Osteocyte (in vitro differentiated cells): Measurements from ENCODE around the gene EPPIN.

GRCh38 chr20:45448154-45448877, 21.2 kb upstream of the WFDC2 start:
- PRO-cap = no peak

DNA sequence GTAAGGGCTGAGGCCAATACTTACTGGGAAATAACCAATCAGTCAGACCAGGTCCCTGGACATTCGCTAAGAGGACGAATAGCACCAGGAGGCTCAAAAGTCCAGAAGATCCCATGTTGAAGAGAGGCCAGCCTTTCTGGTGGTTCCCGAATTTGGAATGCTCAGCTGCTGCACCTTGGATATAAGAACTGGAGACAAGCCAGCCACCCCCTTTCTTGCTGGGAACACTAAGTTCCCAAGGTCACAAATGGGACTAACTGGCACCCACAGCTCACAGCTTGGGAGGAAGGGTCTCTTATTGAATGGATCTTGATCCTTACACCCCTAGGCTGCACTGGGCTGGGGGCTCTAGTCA, at the start of gene EPPIN:
Gene EPPIN, minus strand, starts transcription at position 159 of the 355 bp plus-strand sequence.
- PRO-cap = no peak

DNA sequence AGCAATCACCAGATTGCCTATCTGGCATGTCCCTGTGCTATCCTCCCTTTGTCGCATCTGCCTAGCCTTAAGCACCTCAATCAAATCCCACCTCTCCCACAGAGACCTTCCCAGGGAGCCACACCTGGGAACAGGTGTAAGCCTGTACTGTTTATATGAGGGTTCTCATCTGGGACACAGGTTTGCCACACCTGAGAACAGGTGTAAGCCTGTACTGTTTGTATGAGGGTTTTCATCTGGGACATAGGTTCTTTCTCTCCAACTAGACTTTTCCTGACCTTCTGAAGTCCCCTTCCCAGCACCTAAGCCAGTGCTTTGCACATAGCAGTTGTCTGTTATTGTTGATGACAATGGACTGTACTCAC, 16.6 kb downstream of the WFDC3 start:
- PRO-cap = no peak

DNA sequence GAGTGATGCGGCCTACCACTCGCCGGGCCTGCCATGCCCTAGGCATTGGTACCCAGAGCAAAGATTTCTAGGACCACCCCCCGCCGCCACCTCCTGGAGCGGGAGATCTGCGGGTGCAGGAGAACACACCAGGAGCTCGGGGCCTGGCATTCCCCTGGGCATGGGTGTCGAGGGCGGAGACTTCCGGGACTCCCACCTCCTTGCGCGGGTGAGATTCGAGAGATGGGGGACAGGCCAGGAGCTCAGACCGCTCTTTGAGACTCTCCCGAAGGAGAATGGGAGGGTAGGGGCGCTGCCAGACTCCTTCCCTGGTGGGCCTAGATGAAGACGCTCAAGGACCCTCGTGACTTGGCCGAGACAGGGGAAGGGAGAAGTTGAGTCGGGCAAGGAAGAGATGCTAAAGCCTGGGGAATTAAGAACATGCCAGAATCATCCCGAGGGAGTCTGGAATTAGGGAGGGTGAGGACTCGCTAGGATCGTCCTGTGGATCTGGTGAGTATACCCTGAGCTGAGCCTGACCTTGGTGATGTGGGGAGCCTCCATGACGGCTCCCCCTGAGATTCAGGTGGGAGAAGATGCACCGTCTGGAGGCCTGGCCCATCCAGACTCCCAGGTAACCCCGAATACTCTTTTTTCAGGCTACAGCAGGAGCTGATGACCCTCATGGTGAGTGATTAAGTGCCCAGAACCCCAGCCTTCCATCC, 507 bp downstream of the UBE2C start:
- PRO-cap = no peak

DNA sequence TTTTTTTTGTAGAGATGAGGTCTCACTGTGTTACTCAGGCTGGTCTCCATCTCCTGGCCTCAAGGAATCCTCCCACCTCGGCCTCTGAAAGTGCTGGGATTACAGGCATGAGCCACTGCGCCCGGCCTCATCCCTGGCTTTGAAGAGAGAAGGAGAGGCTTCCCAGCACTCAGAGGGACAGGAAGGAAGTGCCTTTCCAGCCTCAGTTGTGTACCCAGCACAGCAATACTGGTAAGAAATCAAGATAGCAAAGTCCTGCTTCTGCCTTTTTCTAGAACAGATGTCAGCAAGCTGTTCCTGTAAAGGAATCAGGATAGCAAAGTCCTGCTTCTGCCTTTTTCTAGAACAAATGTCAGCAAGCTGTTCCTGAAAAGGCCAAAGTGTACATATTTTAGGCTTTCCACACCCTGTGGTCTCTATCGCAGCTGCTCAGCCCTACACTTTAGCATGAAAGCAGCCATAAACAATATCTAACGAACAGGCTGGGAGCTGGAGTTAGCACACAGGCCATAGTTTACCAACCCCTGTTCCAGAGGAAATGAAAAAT, 6.3 kb upstream of the PLTP start:
- PRO-cap = no peak

DNA sequence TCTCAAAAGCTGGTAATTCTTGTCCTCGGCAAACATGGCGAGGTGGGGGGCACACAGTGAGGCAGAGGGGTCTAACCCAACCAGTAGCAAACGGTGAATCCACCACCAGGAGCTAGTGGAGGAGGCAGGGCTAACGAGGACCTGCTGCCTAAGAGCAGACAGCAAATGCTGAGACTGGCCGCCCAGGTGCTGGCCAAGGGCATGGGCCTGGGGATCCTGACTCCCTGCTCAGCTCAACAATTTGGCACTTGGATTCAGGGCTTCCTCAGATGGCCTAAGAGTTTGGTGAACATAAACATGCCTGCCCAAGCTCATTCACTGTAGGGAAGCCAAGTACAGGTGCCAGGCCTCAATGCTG, 18.4 kb downstream of the PCIF1 start:
- PRO-cap = no peak

DNA sequence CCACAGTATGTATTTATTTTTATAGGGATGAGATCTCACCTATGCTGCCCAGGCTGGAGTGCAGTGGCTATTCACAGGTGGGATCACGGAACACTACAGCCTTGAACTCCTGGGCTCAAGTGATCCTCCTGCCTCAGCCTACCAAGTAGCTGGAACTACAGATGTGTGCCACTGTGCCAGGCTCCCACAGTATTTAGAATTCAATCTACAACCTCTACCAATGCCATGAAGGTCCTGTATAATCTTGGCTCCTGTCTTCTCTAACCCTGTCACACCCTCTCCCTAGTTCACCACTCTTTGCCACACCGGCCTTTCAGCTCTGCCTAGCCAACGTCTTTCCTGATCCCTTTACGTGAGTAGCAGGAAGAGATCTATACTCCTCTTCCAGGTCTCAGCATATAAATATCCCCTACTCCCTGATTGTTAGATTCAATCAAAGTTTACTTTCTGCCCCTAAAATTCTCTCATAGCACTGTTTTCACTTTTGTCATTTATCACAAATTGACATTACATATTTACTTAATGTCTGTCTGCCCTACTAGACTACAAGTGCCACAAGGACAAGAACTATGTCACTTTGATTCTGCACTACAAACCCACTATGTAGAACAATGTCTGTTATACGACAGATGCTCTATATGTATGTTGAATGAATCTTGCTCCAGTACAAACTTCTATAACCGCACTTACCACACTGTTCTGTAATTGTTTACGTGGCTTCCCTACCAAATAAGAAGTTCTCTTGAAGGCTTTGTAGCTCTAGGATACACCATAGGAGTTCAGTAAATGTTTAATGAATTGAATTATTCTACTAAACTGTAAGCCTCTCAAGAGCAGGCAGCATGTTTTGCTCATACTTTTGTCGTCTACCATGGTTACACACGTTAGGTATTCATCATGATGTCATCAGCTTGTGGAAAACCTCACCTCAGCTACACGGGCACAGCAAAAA, 17.2 kb downstream of the NCOA5 start:
- PRO-cap = no peak

GRCh38 chr20:46118484-46118916, 386 bp downstream of the CD40 start:
- PRO-cap = no peak

DNA sequence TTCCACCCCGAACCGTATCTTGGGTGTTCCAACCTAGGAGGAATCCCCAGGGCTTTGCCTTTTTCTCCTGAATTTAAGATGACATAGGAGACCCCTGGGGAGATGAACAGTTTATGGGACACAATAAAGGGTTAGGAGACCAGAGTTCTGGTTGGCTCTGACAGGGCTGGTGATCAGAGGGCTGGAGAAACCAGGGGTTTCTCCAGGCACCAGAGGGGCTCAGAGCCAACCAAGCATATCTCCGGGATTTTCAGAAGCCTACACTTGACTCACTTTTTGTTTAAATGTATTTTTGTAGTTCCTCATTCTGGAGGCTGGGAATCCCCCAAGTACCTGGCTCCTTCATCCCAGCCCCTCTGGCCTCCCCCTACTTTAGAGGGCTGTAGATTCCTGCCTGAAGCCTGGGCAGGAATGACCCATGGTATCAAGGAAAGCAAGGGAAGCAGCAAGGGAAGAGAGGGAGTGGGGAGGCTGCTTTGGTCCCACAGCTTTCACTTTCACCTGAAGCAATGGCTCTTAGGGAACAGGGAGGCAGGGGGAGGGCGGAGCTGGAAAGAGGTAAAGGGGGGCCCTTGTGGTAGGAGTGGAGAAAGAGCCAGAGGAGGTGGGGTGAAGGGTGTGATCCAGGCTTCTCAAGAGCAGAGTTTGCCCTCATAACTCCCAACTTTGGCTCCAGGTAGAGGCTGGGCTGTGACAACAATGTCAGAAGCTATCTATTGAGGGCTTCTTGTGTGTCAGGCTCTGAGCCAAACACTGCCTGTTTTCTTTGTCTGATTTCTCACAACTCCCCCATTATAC, 1.0 kb downstream of the CD40 start:
- PRO-cap = no peak

DNA sequence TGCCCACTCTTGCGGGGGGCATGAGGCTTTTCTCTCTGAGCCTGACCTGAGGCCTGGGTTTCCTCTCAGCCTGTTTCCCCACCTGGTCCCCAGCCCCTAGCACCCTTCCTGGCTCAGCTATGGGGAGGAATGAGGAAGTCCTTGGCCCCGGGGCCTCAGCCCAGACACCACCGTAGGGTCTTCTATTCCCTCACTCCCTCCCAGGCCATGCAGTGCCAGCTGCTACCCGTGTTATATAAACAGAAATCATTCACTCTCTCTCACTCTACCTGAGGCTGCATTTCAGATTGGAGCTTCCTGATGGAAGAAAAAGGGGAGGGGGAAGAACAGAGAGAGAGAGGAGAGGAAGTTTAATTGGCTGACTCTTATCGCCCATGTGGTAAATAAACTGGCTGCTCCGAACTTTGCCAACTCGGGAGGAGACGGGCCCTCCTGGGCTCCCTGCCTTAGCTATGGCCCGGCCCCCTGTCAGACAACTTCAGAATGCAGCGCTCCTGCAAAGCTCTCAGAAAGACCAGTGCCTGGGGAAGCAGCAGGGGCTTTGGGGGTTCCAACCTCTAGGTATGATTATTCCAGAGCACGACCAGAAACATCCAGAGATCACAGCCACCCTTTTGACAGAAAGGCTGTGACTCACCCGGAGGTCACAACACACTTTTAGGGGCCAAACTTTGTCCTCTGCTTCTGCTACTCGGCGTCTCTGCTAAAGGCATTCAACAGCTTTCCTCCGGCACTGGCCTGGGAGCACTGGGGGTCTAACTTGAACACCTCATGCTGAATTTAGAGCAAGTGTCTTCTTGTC, 2.7 kb downstream of the CDH22 start:
- PRO-cap = no peak

- PRO-cap = no peak
Observed at GRCh38 chr20:46362299-46362865, 1.8 kb downstream of the SLC35C2 start.

GRCh38 chr20:46400746-46401494, 5.5 kb downstream of the ELMO2 start:
- PRO-cap = no peak

DNA sequence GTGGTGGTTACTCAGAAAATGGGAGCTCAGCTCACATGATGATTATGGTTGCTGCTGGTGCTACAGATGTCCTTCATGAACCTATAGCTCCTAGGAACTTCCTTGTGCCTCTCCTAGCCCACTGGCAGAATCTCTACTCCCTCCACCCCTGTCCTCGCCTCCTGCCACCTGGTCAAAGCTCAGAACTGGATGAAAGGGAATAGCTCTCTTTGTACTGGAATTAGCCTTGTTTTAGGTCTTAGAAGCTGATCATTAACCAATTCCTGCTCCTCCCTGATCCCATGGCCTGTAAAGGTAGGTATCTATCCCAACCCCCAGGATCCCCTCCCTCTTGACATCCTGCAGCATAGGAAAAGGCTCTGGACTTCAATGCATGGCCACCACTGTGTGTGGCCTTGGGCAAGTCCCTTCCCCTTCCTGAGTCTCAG, 44.0 kb downstream of the SLC13A3 start:
- PRO-cap = no peak

DNA sequence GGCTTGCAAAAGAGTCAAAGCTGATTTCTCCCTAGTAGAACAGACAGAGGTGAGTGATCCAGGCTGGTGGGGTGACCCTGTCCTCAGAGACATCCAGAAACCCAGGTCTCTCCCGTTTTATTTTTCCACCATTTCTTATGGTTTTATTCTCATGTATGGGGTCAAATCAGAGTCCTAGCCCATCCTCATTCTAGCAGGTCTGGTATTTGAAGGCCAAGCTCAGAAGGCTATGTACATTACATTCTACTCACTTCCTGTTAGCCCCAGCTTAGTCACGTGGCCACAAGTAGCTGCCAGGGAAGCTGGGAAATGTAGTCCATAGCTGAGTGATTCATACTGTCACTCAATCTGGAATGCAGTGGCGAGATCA, 175.3 kb downstream of the ZMYND8 start:
- PRO-cap = no peak

- PRO-cap = no peak
Observed at GRCh38 chr20:47256577-47257365, 99.7 kb downstream of the ZMYND8 start.

- PRO-cap = no peak
Observed at GRCh38 chr20:47340647-47341291, 15.7 kb downstream of the ZMYND8 start.

DNA sequence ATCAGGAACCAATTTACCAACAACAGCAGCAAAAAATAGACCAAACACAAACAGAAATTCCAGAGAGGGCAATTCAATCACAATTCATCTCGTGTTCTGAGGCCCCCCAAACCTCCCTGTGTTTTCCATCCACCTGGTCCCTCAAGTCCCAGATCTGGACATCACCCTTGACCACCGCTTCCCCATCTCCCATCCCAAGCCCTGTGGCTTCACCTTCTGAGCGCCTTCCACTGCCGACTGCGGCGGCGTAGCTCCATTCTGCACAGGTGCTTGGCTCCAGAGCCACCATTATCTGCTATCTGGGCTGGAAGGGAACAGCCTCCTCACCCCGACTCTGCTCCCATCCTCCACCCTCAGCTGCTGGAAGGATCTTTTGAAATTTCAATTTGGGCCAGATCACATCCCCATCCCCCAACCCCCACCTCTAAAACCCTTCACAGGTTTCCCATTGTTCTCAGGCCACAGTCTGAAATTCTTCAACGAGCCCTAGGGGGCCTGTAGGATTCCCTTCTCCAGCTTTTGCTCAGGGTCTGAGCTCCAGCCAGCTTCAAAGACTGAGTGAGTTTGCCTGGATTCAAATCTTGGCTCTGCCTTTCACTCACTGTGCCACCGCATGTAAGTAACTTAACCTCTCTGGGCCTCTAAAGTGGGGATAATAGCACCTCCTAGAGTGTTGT, 12.5 kb upstream of the ZMYND8 start:
- PRO-cap = no peak

DNA sequence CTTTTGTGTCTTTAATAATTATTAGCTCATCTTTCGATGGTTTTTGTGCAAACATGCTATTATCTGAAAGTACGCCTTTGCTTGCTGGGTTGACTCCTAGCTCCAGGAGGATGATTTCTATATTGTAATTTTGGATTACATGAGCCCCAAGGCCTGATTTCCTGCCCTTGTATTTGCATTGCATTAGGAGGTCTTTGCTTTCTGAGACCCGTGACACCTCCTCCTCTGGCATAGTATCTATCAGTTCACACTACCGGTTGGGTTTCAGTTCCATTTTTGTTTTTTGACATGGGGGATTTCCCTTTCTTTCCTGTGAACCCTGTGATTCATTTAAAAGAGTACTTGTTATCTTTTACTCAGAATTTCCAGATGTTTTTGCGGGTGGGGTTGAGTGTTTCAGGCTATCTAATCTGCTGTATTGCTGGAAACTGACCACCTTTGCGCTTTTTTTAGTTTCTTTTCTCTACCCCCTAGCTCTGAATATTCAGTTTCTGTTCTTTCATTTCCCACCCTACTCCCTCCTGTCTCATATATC, 14.6 kb upstream of the NCOA3 start:
- PRO-cap = no peak

DNA sequence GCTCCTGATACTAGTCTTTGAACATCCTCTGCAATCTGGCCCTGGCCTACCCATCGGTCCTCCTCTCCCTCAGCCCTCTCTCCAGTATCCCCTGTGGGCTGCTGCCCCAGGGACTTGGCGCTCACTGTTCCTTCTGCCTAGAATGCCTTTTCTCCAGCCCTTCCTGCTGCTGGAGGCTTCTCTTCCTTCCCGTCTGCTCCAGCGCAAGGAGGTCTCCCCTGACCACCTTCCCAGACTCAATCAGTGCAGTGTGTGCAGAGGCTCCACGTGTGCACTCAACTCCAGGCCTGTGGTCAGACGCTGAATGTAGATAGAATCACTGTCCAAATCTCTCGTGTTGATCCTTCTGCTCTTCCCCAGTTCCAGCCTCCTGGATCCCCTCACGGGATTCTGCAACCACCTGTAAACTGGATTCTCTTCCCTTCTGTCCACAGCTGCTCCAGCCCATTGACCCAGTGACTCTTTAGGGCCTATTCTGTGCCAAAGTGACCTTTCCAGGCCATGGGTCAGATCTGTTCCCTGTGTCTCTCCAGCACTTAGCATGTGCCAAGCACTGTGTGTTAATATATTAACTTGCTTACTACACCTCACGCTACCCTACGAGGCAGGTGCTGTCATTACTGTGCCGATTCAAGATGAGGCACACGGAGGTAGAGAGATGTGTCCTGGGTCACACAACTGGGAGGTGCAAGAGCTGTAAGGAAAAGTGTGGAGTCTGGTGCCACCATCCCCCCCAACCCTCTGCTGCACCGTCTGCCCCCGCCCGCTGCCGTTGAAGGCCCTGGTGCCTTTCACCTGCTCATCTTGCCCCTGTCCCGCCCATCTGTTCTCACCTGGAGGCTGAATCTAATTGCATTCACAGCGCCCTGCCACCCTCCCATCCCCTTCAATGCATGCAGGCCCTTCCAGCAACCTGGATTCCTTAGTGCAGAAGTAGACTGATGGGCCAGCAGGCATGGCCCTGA, 112.2 kb downstream of the SULF2 start:
- PRO-cap = no peak

- PRO-cap = no peak
Observed at GRCh38 chr20:47757026-47757723, 28.1 kb downstream of the SULF2 start.